Breast epithelium (tissue), 2 donors: ENCODE measurements around a stretch of chr3.

DNA sequence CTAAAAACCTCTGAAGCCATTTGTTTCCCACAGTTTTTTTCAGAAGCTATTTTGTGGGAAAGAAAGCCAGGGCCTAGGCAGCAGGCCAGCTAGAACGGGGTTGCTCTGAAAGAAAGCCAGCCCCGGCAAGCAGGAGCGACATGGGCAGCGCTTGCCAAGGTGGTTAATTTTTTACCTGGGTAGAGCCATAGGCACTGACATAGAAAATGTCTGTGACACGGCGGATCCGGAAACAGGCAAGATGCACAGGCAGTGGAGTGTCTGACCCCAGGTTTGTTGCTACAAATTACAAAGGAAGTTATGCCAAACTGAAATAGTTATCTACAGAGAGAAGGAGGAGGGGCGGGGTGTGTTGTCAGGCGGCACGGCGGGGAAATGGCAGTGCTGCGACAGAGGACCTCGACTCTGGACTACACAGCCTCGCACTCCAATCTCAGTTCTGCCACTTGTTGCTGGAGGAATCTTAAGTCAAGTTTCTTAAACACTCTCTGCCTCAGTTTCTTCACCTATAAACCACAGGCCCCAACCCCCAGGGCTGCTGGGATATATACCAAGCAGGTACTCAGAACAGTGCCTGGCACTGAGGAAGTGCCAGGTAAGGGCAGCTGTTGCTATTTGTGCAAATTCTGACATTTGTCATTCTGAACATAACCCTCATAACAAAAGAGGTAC lies 84.3 kb downstream of the MAGI1 start:
- PRO-cap, result no peak
- RAMPAGE, long total RNA, 2 experiments, result no peak in any of the 2 experiments

DNA sequence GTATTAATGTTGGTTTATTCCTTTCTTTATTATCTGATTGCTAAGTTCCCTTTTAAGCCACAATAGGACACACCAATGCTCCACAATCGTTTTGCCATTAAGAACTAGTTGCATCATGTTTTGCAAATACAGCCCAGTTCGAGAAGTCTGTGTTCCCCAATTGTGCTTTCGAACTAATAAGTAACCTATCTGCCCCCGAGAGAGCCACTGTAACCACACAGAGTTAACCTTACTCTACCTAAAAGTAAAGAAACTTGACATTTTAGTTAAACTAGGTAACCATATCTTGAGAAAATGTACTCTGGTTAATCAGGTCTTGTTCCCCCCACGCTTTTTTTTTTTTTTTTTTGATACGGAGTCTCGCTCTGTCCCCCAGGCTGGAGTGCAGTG lies 39.1 kb downstream of the MAGI1 start:
- PRO-cap, result no peak
- RAMPAGE, long total RNA, 2 experiments, result no peak in any of the 2 experiments

- PRO-cap, result no peak
- RAMPAGE, long total RNA, 2 experiments, result no peak in any of the 2 experiments
These were observed 67.4 kb upstream of the SLC25A26 start for GRCh38 chr3:66153417-66153853.

DNA sequence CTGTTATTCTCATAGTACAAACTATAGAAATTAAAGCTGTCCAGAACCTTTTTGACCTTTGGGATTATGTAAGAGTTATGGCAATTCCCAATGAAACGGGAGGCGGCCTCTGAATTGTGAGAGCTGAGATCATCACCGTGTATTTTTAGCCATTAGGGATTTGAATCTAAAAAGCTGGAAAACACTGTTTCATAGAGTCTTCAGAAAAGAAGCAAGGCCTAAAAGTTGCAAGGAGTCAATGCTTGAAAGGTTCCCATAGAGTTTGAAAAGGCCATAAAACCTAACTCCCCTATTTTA lies 38.5 kb upstream of the SLC25A26 start:
- PRO-cap, result no peak
- RAMPAGE, long total RNA, 2 experiments, result no peak in any of the 2 experiments

- PRO-cap, result no peak
- RAMPAGE, long total RNA, 2 experiments, result no peak in any of the 2 experiments
These were observed 37.7 kb downstream of the LRIG1 start for GRCh38 chr3:66462874-66463685.

DNA sequence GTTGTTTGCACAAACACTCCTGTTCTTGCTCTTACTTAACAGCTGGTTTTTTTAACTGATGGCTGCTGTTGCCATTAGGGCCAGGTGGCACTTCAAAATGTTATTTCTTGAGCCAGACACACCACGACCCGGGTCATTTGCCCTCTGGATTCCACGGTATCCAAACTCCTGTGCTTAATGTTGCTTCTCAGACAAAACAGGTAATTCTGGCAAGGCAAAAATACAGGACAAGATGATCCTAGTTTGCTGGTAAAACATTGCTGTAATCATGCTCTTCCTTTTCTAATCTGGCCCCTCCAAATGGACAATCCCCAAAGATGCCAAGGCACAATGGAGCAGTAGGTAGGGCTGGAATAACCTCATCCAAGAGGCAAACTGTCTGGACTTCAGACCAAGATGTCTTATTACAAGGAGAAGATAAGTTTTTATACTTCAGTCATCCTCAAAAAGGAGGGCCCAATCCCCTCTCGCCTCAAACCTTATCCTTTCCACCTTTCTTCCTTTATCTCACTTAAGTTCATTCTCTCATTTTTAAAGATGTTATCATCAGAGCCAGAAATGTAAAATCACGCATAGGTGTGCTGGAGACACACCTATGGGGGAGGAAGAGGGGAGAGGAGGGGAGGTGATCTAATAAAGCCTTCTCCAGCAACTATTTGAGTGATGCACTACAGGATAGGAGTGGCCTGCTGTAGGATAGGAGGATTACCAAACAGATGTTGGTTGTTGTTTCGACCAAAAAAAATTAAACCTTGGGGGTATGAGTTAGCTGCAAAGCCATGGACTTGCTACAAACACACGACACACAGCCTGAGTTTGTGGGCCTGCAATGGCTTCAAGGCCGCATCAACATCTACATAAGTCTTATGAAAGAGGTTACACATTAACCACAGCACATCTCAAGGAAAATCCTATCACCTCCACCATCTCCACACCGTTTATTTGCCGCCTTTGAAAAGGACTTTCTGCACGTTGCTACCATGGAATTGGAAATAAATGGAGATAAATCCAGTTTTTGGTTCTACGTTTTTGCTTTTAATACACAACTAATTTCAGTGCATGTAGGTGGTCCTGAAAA lies 23.3 kb downstream of the LRIG1 start:
- PRO-cap, result no peak
- RAMPAGE, long total RNA, 2 experiments, result no peak in any of the 2 experiments

- PRO-cap, result no peak
- RAMPAGE, long total RNA, 2 experiments, result no peak in any of the 2 experiments
These were observed 4.5 kb downstream of the EOGT start for GRCh38 chr3:69008845-69009539.

- PRO-cap, result no peak
- RAMPAGE, long total RNA, 2 experiments, result no peak in any of the 2 experiments
These were observed 1.0 kb downstream of the EOGT start for GRCh38 chr3:69012453-69012838.

DNA sequence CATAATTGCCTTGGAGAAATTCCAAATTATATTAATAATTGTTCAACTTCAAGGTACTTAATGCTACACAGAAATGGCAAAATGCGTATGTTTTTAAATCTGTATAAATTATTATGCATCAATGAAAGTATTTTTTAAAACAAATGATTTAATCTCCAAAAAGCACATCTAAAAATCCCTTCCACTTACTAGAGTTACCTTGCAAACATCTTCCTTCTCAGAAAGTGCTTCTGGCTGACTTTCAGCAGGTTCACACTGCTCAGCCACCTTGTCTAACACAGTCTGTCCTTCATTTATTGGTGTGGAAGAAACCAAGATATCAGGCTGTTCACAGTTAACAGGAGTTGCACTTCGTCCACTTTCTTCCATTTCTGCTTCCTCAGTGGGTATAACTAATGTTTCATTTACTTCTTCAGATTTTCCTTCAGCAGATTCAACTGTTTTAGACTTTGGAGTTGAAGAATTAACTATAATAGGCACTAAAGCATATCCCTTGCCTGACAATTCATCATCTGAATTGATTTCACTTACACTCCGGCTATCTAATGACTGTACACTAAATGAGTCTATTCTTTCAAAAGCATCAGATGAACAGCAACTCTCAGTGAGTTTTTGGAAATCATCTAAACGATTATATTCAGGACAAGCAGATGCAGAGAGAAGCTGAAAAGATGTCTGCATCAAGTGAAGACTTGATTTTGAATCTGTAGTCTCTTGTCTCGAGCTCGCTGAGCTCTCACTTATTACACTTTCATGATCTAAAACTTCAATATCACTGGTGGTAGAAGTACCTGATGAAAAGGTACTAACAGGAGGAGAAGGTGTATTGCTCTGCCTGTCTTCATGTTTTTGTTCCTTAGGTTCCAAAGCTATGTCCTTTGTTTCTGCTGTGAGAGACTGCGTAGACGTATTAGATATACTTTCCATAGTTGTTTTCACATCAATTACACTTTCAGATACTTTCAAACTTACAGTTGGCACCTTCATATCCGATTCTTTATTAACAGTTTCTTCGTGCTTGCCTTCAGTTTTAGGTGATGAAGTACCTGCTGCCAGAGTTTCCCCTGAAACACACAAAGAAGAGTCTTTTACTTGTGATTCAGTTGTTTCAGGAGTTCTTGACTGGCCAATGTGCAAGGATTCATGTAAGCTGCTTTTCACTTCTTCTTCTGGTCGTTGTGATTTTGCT lies 4.6 kb downstream of the TMF1 start:
- PRO-cap, result no peak
- RAMPAGE, long total RNA, 2 experiments, result no peak in any of the 2 experiments

DNA sequence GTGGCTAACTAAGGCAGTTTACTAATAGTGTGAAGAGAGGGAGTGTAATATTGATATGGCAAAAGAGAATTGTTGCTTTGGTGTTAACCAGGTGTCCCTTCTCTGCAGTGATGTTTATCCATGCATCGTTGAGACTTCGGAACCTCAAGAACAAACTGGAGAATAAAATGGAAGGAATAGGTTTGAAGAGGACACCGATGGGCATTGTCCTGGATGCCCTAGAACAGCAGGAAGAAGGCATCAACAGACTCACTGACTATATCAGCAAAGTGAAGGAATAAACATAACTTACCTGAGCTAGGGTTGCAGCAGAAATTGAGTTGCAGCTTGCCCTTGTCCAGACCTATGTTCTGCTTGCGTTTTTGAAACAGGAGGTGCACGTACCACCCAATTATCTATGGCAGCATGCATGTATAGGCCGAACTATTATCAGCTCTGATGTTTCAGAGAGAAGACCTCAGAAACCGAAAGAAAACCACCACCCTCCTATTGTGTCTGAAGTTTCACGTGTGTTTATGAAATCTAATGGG lies 18.0 kb downstream of the LMOD3 start:
- PRO-cap, result no peak
- RAMPAGE, long total RNA, 2 experiments, result no peak in any of the 2 experiments

DNA sequence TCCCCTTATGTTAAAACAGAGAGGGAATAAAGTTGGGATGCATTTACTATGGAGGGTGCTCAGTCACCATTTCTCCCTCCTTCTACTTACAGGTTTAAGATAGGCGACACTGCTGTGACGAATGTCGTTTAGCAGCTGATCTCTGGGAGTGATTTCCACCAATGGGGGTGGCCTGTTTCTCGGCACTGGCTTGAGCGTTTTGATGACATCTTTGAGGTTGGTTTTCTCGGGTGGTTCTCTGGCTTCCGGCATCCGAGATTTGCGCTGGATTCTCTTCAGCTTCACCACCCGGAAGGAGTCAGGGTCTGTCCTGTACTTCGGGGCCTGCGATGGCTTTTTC lies 3.8 kb downstream of the LMOD3 start:
- PRO-cap, result no peak
- RAMPAGE, long total RNA, 2 experiments, result no peak in any of the 2 experiments

GRCh38 chr3:69246604-69246899 lies 124.2 kb upstream of the LMOD3 start:
- PRO-cap, result no peak
- RAMPAGE, long total RNA, 2 experiments, result no peak in any of the 2 experiments

GRCh38 chr3:69256019-69256416 lies 129.9 kb downstream of the FRMD4B start:
- PRO-cap, result no peak
- RAMPAGE, long total RNA, 2 experiments, result no peak in any of the 2 experiments

DNA sequence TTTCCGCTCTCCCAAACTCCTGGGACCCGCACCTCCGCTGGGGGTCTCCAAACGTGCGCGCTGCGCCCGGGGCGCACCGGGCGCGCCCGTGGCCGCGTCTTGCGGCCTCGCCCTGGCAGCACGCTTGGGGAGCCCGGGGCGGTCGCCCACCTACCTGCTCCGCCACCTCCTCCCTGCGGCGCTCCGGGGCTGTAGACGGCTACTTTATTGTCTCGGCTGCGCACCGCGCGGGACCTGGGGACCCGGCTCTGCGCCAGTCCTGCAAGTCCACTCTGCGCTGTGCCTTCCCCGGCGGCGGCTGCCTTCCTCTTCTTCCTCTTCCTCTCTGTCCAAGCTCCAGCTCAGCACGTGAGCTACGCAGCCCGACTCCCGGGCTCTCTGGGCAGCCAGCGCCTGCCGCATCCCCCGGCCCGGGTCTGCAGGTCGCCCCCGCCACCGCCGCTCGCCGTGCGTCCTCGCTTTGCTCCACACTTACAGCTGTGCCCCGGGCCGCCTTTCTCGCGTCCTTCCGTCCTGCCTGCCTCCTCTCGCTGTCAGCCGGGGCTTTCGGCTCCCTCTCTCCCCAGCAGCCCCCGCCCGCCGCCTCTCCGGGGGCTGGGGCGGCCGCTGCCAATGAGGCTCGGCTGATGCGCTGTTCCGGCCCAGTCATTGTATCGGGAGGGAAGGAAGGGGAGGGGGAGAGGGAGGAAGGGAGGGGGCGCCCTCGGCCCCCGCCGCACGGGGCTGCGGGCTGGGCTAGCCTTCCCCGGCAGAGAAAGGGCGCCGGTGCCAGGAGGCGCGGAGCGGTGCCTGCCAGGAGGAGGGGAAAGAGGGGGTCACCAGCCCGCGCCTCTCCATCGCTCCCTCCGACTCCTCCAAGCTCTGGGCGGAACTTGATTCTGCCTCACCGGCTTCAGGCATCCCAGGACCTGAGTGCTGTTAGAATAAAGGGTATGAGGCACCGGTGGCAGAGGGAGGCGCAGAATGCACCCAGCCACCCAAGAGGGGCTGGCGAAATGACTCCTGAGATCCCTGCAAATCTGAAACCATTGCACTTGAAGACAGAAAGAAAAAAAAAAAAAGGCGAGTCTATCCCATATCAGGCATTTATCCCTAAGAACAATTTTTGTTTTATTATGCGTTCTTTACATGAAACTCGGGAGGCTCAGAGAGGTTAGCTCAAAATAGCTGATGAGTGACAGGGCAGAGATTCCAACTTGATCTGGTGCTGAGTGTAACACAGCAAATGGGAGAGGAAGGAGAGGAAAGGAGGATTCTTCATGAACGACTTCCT lies 156.6 kb upstream of the FRMD4B start:
- PRO-cap, result unidirectional peak, minus-strand start at position 327 of the sequence; unidirectional peak, minus-strand start at position 532 of the sequence
- RAMPAGE, long total RNA, 2 experiments, result start-site peak on the minus strand in 2 of 2 experiments, centred at positions 303 to 543 of the sequence, 34 to 132 reads per replicate

DNA sequence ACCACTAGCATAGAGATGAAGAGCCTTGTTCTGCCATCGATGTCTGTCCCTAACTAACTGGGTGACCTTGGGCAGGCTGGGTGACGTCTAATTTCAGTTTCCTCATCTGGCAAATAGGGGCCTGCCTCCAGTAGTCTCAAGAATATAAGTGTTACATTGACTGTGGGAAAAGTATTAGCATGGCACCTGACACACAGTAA lies 5.0 kb downstream of the MITF start:
- PRO-cap, result no peak
- RAMPAGE, long total RNA, 2 experiments, result no peak in any of the 2 experiments

DNA sequence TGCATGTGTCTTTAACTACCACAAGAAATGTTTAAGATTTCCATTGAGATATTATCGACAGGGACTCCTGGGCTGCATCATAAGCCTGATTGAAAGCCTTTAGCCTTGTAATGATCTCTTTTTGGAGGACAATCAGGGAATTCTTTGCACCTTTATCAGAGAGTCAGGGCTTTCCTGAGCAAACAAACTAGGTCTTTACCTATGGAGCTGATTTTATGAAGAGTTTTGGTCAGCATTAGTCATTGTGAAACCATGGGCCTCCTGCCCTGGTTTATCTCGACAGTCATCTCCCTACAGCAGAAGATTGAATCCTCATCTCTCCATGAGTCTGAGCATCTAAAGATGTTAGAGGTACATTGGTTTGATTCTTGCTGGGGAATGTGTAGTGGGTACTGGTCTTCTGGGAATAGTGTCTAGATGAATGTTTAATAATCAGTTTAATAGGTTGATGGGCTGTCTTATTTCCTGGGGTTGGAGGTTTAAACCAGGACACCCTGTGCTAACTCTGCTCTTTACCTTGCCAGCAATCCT lies 23.2 kb downstream of the MITF start:
- PRO-cap, result no peak
- RAMPAGE, long total RNA, 2 experiments, result no peak in any of the 2 experiments

DNA sequence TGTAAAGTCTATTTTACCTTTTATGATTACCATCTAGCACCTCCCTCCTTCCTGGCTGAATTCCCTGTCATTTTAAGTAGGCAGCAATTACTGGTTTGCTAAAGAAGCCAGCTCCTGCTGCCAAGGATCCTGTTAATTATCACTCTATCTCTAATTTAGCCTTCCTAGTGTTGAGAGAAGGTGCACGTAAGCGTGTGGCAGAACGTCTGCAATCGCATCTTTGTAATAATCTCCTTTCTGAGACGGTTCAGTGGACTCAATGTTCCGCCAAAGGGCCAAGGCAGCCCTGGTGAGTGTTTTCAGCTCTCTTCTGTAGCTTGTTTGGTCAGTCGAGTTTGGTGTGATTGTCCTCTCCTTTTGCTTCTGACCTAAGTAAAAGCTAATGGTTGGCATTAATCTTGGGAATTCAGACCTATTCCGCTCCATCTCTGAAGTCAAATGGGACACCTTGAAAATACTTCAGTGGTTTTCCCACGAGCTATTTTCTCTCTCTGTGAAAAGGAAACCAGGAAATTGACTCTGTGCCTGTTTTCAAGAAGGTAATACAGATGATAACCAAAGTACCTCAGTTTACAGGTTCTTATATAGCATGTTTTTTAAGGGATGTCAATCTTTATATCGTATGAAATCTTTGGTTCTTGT lies 24.3 kb downstream of the MITF start:
- PRO-cap, result no peak
- RAMPAGE, long total RNA, 2 experiments, result no peak in any of the 2 experiments

- PRO-cap, result no peak
- RAMPAGE, long total RNA, 2 experiments, result no peak in any of the 2 experiments
These were observed 25.3 kb downstream of the MITF start for GRCh38 chr3:69764518-69764932.

- PRO-cap, result no peak
- RAMPAGE, long total RNA, 2 experiments, result no peak in any of the 2 experiments
These were observed 600.8 kb downstream of the FOXP1 start for GRCh38 chr3:70982357-70983423.

DNA sequence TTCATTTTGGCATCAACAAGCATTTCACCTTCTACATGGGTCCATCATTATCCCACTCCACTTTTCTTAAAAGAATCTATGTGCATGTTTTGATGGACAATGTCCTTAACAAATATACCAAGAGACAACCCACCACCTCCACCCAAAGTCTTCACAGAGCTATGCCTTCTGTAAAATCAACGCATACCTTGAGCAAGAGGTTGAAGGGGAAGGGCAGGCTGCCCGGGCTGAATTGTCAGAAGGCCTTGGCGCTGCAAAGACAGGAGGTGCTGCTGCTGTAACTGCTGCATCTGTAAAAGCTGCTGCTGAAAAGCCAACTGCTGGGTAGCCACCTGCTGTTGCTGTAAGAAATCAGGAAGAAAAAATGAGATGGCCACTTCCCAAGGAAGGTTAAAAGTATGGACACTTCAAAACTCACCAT lies 536.8 kb downstream of the FOXP1 start:
- PRO-cap, result no peak
- RAMPAGE, long total RNA, 2 experiments, result no peak in any of the 2 experiments